ENCODE results near the genes SAR1B and LECT2.

GRCh38 chr5:134159840-134160193 is 16.9 kb downstream of the SKP1 start:
- RRBS = no CpG with 5 or more reads among the region's 7 CpGs

GRCh38 chr5:134175676-134176076 is 1.1 kb downstream of the SKP1 start:
- RRBS = no CpG with 5 or more reads among the region's 8 CpGs

GRCh38 chr5:134189841-134190473 is 13.2 kb upstream of the SKP1 start:
- RRBS = no CpG with 5 or more reads among the region's 6 CpGs

DNA sequence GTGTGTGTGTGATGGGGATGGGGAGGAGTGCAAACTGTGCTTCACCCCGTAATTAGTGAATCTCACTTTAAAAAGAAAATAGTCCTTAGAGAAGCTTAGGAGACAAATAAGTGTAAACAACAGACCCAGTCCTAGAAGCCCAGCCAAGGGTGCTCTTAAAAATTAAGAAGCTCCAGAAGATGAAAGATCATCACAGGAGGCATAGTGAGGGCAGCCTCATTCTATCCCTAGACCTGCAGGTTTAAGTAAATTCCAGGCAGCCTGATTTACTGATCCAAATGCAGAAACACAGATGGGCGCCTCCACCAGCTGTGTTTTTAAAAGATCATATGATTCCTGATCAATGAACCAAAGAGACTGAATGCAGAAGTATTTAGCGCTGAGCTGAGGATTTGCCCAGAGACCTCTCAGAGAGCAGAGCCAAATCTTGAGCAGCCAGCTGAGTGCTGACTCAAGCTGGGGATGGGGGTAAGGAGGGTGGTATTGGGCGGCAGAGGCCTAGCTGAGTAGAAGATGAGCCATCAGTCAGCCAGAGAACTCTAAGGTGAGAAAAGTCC is 34.0 kb upstream of the CDKN2AIPNL start:
- RRBS = no CpG with 5 or more reads among the region's 4 CpGs

- RRBS = no CpG with 5 or more reads among the region's 3 CpGs
Observed at GRCh38 chr5:134446863-134447372, 35.2 kb upstream of the CDKN2AIPNL start.

DNA sequence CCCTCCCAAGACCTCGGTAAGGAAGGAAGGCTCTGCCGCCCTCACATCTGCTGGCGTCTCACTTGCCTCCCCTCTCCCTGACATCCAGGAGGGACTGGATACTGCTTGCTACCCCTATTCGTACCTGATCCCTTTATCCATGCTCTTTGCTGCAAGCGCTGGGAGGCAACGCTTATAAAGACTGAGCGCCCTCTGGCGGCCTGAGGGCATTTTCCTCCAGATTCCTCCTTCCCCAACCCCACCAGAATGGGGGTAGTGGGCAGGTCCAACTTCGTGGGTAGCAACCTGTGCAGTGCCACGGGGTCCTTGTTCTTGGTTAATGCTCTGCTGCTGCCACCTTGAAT is 52.3 kb downstream of the JADE2 start:
- RRBS = no CpG with 5 or more reads among the region's 10 CpGs

GRCh38 chr5:134632308-134633189 is at the start of gene SAR1B:
Gene SAR1B (minus strand): TSS chr5:134632828.
- RRBS = 6% methylated on average over 5 of the region's 51 CpGs

DNA sequence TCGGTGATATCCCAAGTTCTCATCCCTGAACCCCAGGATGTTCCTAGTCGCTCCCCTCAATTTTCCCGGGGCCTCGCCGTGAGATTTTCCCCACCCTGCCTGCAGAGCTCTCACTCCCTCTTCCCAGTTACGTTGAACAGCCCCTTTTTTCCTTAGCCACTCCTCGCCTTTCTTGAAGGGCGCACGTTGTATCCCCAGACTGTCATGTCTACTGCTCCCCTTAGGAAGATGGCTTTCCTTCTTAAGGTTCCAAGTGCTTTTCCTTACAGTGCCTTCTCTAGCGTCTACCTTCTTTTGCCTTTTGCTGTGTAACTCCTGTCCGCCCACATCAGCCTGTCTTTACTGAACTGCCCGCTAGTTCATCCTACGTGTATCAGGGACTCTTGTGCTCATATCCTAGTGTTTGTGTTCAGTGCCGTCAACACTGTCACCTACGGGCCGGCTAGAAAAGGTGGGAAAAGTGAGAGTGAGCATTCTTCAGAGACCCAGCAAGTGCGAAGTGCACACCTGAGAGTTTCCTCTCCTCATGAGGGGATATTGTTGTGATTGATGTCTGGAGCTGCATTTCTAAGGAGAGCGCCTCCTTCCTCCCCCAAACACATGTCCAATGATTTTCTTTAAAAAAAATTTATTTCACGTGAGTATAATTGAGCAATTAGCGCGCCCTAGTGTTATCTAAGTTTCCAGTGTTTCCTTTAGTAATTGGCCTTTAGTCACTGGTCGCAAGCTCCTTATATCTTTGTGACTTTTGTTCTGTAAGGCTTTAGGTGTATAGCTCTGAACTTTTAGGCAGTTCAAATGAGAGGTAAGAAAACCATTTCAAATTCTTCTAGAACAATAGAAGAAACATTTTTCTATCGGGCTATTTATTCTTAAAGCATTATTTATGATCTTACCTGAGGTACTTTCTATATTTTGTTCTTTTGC is 843 bp downstream of the CAMLG start:
- RRBS = no CpG with 5 or more reads among the region's 23 CpGs

GRCh38 chr5:134770812-134771165 is 12.2 kb downstream of the DDX46 start:
- RRBS = no CpG with 5 or more reads among the region's 1 CpG

DNA sequence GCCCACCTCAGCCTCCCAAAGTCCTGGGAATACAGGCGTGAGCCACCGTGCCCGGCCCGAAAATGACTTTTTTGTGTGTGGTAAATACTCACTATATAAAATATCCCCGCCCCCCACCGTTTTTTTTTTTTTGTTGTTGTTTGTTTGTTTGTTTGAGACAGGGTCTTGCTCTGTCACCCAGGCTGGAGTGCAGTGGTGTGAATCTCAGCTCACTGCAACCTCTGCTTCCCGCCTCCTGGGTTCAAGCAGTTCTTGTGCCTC is 39.4 kb downstream of the DDX46 start:
- RRBS = no CpG with 5 or more reads among the region's 7 CpGs

GRCh38 chr5:135027538-135028626 is 6.1 kb downstream of the PITX1 start:
- RRBS = 21% methylated on average over 49 of the region's 89 CpGs

GRCh38 chr5:135233015-135233489 is 166.0 kb downstream of the MACROH2A1 start:
- RRBS = no CpG with 5 or more reads among the region's 6 CpGs

DNA sequence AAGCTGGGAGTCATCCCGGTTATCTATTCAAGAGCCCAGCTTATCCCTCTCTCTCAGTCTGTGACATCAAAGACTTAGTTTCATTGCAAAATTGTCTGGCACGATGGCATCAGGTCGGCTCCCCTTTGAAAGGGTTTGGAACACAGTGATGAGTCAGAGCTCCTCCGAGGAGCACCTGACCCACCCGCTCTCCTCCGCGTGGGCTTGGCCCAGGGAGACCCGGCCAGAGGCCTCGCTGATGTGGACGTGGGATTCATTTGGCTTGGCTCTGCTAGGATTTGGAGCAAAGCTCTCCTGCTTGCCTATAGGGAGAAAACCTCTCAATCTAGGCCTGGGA is 135.7 kb downstream of the MACROH2A1 start:
- RRBS = no CpG with 5 or more reads among the region's 10 CpGs

DNA sequence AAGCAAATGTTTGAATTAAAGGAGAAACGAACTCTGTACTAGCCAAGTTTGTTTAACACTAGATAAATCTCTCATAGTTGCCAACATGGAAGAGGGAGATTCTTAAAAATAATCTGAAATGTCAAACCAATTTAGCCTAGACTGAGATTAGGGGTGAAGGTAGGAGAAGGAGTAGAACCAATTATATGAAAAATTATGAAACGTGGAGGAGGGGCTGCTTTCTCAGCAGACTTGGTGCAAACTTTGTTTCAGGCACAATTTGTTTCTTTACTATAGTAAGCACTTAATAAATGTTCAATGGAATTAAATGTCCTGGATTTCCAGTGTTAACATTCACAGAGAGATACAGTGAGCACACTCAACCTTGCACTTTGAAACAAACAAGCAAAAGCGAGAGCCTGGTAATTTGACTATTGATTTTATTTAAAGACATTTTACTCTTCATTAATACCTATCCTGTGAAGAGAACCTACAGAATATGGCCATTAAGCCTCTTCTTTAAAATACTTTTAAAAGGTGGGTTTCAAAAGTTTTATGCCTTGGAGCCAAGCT is 992 bp downstream of the LECT2 start:
- RRBS = no CpG with 5 or more reads among the region's 3 CpGs

DNA sequence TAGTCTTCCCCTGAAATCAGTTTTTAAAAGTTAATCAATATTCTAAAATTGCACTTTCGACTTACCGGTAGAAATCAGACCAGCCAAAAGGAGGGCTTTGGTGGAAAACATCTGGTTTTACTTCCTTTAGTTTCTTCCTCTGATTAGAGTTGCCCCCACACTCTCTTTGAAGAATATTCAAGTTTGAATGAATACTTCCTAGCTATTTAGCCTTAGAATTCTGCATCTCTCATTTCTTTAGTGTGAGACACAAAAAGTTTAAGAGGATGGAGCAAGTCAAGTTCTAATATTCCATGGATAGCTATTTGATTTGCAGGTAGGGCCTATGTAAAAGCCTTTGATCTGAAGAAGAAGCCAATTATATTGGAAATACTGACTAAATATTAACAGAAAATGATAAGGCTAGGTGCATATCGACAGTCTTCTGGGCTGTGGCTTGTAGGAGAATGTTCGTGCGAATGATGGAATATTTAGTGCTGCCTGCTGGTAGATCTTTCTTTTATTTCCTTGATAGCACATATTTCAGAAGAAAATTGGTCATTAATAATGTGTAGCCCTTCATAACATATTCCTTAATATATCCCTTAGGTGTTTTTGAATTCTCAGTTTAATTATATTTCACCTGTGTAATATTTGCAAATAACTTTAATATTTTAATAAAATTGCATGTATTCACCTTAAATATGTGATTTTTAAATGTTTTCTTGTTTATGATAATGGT is at the start of gene LECT2:
Gene LECT2, minus strand, starts transcription at position 261 of the 721 bp plus-strand sequence.
- RRBS = 86% methylated on average over 2 of the region's 5 CpGs

- RRBS = no CpG with 5 or more reads among the region's 6 CpGs
Observed at GRCh38 chr5:135991415-135991838, 36.6 kb upstream of the LECT2 start.

- RRBS = no CpG with 5 or more reads among the region's 17 CpGs
Observed at GRCh38 chr5:136036707-136038122, 8.4 kb downstream of the TGFBI start.

- RRBS = no CpG with 5 or more reads among the region's 11 CpGs
Observed at GRCh38 chr5:136049085-136049793, 20.5 kb downstream of the TGFBI start.

DNA sequence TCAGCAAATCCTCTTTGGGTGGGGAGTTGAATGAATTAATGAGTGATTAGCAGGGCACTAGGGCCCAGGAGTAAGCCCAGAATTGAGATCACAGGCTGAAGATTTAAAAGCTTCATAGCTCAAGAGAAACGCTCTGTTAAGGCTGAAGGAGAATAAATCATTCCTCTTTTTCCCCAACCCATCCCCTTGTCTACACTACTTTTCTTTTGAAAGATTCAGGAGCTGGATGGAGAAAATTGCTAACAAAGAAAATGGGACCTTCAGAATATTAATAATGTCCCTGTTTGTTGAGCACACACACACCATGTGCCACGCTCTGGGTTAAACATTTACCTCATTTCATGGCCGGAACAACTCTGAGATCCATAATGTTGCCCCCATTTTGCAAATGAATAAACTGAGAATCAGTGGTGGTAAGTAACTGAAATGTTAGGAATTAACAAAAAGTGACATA is 51.6 kb upstream of the SMAD5 start:
- RRBS = no CpG with 5 or more reads among the region's 3 CpGs

DNA sequence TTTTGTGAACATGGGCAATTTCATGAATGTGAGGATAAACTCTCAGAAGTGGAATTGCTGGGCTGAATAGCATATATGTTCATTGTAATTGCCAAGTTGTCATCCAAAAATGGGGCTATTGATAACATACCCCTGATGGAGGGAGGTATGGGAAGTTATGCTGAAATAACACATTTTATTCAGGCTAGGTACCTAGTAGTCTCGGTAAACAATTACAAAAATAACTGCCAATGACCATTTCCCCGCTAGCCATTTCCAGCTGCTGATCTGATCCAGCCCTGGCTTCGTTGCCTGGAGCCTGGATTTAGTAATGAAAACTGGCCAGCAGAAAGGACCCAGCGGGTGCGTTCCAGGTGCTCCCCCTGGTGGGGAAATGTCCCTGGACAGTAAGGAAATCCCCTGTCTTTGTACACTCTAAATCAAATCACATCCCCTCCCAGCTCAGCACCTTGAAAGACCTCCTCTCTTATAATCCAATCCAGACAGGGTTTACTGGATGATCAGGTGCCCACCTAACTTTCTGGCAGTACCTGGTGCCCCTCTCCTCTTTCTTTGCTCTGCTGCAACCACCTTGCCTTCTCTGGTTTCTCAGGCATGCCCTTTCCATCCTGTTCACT is 50.3 kb upstream of the SMAD5 start:
- RRBS = no CpG with 5 or more reads among the region's 5 CpGs